ENCODE data around the genes KCNMB2 and ACTL6A.

GRCh38 chr3:177325196-177325676 is 128.0 kb upstream of the TBL1XR1 start:
- PRO-cap = no peak

DNA sequence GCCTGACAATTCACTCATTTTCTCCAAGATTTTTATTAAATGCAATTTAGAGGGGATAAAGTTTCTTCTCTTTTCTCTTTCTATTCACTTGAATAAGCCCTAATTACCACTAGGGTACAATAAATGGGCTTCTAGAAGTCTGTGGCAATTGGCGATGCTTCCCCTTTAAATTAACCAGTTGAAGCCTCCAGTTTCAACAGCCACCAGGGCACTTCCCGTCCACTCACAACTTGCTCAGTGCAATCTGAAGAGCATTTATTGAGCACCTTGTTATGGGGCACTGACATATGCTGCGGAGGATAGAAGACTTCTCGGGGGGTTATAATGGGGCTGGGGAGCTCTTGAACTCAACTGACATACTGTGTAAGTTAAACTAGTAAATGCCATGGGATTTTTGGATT is 160.6 kb upstream of the TBL1XR1 start:
- PRO-cap = no peak

- PRO-cap = no peak
Observed at GRCh38 chr3:177428982-177429311, 231.7 kb upstream of the TBL1XR1 start.

- PRO-cap = no peak
Observed at GRCh38 chr3:177447872-177448395, 250.7 kb upstream of the TBL1XR1 start.

GRCh38 chr3:177589762-177590587 is 392.7 kb upstream of the TBL1XR1 start:
- PRO-cap = no peak

DNA sequence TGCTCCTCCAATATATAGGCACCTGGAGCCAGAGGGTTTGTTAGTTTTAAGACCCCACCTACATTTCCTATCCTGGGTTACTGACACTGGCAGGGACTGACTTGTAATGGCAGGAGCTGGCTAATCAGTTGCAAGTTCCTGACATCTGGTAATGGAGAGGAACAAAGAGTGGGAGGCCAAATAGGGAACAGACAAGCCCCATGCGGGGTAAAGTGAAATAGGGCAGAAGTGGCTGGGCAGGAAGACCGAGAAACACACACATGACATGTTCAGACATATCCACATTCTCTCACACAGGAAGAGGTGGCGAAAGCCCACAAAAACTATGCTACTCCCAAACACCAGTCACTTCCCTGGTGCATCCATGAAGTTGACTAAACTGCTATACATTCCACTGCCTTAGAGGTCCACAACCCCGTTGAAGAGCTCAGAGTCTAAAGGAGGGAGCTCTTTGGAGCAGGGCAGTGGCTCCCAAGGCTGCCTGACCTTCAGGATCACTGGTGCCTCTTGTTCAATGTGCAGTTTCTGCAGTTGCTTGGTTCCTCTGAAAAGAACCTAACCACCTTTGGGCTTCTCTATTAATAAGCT is 394.1 kb upstream of the TBL1XR1 start:
- PRO-cap = no peak

- PRO-cap = no peak
Observed at GRCh38 chr3:177823966-177824517, 626.8 kb upstream of the TBL1XR1 start.

GRCh38 chr3:177824814-177825092 is 627.5 kb upstream of the TBL1XR1 start:
- PRO-cap = no peak

DNA sequence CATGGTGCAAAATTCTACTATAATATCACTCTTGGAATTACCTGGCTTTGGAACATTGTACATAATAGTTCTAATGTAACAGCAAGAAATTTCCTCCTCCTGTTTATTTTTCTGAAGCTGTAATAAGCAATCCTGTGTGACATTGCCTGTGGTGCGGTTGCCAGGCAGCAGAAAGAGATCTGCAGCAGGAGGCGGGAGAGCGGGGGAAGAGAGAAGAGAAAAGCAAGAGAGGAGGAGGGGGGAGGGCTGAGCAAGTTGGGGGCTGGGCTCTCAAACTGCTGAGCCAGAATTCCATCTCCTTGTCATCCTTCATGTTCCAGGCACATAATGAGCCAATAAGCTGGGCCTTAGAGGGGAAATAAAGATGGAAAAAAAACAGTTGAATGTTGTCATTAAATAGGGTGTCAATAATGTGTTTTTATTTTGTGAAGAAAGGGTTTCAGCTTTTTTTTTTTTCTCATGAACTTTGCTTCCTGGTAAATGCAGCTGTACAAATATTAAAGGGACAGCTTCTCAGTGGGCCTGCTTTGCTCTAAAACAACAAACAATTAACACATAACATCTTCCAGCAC is 451.3 kb upstream of the KCNMB2 start:
- PRO-cap = no peak

DNA sequence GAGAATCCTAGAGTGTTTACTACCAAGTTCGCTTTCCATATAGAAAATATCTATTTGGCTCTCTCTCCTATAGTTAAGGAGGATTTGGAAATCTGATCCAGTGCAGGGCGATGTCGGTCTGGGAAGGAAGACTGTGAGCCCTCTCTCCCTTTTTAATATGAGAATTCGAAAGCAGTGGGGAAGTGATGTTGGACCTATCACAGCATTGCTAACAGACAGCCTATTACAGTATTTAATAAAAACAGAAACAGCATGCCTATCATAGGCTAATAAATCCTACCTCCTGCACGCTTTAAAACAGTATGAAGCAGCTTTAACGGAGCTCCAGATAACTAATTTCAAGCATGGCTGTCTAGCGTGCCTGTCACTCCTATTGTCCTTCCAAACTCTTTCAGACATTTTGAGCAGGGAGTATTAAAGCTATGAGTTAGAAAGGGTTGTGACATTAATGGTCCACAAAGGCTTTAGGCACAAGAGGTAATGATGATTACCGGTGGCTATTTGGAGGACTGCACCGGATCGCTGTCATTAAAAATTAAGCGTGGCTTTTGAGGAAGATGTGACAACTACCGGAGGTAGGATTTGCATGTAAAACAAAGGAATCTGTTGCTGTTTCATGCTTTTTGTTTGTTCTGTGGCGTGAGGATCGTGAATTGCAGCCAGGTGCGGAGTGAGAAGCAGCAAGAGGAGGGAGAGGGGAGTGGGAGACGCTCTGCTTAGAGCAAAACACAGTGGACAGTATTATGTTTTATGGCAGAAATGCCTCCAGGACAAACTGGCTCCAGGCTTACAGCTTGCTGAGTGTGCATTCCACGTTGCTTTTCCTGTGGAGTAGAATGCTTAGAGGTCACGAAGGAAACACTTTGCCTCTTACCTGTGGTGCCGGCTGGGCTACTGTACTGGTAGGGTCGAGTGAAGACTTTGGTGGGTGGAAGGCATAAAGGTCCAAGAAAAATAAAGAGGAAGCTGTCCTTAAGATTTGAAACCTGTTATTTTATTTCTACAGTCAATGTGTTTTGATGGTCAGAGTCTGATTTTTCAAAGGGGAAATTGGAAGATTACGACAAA is at the start of gene KCNMB2:
Gene KCNMB2 (plus strand): TSS at position 300 of the 1,068 bp plus-strand sequence.
- PRO-cap = bidirectional peak, plus-strand start at position 259 of the sequence, minus-strand start at position 130 of the sequence

- PRO-cap = no peak
Observed at GRCh38 chr3:178551768-178552492, 15.7 kb downstream of the KCNMB2 start.

- PRO-cap = no peak
Observed at GRCh38 chr3:178618197-178618610, 82.0 kb downstream of the KCNMB2 start.

DNA sequence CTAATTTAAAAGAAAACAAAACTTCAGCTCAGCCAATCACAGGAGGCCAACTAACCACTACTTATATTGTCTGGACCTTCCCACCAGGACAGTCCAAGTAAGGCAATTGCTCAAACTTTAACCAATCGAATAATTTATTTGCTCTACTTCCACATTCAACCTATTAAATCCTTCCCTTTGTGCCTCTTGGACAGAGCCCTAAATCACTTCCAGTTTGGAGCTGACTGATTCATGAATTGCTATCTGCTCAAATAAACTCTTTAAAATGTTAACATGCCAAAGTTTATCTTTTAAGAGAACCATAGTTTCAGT is 171.5 kb downstream of the KCNMB2 start:
- PRO-cap = no peak

GRCh38 chr3:179017179-179017751 is 54.3 kb downstream of the ZMAT3 start:
- PRO-cap = no peak

GRCh38 chr3:179018315-179019066 is 53.1 kb downstream of the ZMAT3 start:
- PRO-cap = no peak

DNA sequence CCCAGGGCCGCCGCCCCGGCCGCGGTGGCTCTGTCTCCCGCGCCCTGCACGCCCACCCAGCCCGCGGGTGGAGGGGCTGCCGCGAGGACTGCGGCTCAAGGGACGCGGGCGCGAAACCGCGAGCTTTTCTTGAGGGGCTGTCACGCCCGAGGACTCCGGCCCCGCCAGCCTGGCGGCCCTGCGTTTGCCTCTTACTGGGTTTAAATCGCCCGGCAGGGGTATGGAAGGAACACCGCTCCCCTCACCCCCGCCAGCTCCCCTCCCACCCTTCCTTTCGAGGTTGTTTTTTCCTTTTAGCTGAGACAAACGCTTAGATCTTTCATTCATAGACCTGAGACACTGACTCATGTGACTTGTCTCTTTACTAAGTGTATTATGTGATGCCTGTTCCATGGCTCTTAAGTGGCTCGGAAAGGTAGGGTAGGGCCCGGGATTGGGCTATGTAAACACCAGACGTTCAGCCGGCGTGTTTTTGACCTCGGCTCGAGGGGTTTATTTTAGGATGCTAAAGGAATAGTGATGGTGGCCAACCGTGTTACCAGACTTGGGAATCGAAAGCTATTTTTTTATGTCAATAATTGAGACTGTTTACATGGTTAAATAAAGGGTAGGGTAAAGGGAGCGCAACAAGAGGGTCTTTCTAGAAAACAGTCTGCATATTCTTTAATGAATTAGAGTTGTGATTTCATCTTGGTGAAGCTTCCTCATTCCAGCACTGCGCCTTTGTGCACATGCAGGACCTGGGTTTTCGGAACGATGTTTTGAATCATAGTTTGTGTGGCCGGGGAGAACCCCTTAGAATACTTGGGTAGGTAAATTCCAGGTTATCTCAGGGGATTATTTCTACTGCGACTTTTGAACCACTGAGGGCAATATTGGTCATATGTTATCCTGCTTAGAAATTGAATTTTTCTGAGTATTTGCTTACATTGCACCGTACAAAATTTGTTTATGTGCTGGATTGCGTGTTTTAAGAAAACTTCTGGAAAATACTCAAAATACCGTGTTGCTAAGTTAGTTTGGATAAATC is 1.1 kb downstream of the PIK3CA start:
- PRO-cap = bidirectional peak, plus-strand start at position 203 of the sequence, minus-strand start at position 69 of the sequence; unidirectional peak, minus-strand start at position 725 of the sequence

DNA sequence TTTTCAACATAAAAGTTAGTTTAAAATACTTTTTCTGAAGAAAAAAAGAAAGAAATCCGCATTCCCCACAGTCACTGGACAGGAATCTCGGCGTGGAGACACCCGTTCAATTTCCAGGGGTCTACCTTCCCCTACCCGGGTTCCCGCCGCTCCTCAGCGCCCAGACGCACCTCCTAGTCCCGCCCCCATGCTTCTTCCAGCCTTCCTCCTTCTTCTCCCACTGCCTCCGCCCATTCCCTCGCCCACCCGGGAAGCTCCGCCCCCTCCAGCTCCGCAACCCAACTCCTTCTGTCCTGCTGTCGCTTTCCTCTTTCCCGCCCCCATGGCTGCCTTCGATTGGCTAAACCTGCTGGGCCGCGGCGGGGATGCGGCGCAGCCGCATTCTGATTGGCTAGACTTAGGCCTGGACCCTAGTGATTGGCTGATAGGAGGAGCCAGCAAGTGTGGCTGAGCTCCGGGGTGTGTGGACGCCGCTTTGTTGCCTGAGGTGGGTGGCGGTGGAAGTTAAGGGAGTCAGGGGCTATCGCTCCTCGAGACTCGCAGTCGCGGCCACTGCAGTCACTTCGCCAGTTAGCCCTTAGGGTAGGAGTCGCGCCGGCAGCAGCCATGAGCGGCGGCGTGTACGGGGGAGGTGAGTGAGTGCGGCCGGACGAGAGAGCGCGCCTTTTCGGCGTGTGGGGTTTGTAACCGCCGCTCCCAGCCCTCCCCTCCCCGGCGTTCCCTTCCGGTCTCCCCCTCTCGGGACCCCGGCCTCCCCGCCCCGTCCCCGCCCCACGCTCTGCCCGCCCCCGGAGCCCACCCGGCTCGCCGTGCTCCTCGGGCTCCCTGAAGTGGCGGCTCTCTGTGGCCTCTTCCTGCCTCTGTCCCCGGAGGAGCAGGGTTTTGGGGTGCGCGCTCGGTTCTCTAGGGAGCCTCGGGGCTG is at the start of gene ACTL6A:
Gene ACTL6A (plus strand): TSS at position 440 of the 922 bp plus-strand sequence.
- PRO-cap = bidirectional peak, plus-strand start at position 440 of the sequence, minus-strand start at position 189 of the sequence; bidirectional peak, plus-strand start at position 810 of the sequence, minus-strand start at position 704 of the sequence

DNA sequence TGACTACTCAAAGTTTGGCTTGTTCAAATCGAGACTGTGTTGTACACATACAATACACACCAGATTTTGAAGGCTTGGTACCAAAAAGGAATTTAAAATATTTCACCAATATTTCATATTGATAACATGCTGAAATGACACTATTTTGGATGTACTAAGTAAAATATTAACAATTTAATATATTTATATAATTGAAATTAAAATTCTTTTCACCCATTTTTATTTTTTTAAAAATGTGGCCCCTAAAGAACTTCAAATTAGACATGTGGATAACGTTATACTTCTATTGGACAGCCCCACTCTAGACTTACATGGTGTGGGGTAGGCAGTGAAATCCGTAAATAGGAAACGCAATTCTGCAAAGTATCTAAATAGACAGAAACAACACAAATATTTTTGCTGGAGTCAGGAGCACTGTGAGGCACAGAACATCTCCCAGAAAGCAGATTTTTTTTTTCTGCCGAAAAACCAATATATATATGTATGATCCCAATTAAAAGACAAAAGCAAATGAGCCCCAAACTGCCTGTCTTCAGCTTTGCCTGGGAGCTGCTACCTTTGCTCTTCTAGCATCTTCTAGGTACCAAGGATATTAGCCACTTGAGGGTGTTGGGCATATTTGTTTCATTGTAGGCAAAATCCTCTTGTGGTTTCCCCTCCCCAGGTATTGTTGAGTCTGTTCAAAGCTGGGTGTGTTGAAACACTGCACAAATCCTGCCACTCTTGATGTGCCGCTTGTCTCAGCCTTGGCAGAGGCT is 135.8 kb downstream of the USP13 start:
- PRO-cap = no peak

DNA sequence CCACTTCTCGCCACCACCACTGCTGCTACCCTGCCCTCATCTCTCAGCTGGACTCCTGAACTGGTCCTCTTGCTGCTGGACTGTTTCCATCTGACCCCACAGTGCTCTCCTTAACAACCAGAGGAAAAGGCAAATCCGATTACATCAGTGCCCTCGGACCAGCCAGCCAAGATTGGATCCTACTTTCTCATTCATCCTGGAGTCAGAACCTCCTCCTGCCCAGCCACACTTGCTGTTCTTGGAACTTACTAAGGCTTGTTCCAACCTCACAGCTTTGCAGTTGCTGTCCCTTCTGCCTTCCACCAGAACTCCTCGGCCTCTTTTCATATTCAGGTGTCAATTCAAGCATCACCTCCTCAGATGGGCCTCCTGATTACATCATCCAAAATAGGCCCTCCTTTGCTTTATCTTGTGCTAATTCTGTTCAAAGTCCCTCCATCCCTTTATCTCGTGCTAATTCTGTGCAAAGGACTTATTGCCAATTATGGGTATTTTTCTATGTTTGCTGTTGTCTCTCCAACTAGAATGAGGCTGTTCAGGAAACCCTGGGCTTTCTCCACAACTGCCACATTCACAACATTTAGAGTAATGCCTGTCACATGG is 110.5 kb downstream of the PEX5L start:
- PRO-cap = no peak

DNA sequence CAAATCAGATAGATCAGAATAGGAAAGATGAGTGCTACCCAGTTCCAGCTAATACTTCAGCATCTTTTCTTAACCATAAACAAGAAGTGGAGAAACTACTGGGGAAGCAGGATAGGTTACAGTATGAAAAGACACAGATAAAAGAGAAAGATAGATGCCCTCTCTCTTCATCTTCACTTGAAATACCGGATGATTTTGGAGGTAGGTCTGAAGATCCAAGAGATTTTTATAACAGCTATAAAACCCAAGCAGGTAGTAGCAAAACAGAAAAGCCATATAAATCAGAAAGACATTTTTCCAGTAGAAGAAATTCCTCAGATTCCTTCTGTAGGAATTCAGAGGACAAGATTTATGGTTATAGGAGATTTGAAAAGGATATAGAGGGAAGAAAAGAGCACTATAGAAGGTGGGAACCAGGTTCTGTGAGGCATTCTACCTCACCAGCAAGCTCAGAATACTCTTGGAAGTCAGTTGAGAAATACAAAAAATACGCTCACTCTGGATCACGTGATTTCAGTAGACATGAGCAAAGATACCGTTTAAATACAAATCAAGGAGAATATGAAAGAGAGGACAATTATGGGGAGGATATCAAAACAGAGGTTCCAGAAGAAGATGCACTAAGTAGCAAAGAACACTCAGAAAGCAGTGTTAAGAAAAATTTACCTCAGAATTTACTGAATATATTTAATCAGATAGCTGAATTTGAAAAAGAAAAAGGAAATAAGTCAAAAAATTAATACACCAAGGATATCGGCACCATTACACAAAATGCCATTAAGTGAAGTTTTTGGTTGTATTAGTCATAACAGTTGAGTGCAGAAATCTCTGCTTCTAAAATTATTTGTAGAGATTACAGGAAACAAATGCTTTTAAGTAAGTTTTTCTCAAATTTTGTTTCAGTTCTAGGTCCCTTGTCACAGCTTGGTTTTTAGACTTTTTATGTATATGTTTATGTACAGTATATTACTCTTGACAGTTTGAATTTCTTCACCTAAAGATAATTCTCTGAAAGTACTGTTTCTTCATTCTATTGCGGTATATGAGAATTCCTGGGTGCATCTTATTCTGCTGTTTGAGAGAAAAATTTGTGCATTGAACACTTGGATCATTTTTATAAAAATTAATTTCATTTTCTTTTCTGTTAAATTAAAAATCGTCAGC is 8.2 kb downstream of the TTC14 start:
- PRO-cap = unidirectional peak, plus-strand start at position 599 of the sequence